ENCODE measurements around a stretch of chr5.

- PRO-cap = no peak
These were observed 458.7 kb downstream of the ZSWIM6 start for GRCh38 chr5:61790626-61791206.

DNA sequence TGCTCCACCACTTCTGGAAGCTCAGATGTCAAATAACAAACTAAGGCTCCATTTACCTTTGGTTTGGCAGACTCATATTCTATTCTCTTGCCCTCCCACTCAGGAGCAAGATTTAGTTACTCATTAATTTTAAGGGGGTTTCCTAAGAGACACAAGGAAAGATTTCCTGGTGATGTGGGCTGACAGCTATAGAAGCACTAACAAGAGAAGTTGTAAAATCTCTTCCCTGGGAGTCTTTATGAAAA, 37.7 kb upstream of the KIF2A start:
- PRO-cap = no peak

DNA sequence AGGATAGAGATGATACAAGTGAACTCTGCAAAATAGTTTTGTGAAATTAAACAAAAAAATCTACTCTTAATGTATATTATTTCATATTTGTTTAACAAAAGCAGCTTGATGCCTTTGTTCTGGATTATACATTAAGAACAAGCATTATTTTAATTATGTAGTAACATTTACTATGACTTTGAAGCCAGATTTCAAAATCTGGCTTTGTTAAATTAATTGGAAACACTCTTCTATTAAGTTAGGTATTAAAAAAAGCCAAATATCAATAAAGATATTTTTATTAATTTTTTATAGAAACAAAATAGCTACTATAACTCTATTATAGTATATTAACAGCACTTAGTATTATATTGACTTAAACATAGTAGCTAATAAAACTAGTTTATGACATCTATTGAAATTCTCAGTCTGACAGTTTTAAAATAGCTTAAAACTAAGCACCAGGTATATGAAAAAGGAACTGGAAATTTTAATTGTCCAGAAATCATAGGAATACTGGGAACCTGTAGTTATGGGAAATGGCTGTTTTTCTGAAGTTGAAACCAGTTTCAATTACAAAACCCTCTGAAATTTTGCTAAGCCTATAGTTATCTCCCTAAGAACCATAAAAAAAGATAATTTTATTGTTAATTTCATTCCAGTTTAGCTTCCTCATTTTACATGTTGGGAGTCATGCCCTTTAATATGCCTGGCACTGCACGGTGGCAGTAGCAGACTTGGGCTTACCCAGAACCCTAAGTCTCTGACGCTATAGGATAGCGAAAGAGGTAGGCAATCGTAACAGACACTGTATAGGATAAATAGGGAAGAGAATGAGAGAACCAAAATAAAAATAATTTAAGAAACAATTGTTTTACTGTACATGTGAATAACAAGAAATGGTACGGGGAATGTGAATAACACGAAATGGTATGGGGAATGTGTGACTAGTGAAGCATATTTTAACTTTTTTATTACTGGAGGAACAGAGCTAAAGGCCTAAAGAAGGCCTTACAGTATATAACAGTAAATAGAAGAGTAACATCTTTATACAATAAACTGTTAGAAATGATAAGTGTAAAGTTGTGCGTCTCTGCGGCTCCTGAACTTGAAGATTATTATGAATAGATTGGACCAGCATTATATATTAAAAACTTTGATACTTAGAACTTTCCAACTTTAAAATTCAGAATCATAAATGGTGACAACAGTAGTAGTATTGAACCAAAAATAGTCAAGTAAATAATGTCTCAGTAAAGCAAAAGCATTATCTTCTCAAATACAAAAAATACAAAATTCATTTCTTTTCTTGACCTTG, 15.6 kb downstream of the DIMT1 start:
- PRO-cap = no peak

- PRO-cap = no peak
These were observed 586.2 kb downstream of the LRRC70 start for GRCh38 chr5:63164565-63165474.

DNA sequence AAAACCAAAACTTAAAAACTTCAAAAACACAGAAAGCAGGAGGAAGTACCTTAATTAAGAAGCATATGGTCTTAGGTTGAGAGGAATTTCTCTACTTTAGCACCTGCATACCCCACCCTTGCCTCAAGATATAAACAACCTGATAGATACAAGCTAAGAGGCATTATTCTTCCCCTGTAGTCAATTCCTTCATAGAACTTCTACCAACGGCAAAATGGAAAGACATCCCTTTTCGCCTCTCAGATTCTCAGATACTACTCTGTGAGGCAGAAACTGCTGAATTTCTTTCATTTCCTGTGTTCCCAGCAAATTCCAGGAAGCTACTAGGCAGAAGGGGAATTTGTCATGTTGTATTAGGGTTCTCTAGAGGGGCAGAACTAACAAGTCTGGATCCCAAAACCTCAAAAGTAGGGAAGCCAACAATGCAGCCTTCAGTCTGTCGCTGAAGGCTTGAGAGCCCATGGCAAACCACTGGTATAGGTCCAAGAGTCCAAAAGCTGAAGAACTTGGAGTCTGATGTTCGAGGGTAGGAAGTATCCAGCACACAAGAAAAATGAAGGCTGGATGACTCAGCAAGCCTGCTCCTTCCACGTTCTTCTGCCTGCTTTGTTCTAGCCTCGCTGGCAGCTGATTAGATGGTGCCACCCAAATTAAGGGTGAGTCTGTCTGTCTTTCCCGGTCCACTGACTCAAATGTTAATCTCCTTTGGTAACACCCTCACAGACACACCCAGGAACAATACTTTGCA, 15.1 kb downstream of the RNF180 start:
- PRO-cap = no peak

DNA sequence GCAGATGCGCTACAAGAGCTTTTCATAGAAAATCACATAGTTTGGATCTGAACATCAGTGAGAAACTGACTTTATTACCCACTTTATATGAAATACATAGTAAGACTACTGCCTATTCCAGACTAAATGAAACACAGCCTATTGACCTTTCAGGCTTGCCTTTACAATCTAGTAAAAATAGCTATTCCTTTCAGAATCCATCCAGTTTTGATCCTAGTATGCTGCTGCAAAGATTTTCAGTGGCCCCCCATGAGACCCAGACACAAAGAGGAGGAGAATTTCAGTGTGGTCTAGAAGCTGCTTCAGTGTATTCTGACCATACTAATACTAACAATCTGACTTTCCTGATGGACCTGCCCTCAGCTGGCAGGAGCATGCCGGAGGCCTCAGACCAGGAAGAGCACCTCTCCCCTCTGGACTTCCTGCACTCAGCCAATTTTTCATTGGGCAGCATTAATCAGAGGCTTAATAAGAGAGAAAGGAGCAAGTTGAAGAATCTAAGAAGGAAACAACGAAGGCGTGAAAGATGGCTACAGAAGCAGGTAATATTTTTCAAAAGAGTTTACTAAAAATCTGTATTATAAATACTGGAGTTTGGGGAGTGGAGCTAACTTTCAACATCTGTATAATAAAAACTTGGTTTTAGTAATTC, 48.5 kb downstream of the RNF180 start:
- PRO-cap = no peak

DNA sequence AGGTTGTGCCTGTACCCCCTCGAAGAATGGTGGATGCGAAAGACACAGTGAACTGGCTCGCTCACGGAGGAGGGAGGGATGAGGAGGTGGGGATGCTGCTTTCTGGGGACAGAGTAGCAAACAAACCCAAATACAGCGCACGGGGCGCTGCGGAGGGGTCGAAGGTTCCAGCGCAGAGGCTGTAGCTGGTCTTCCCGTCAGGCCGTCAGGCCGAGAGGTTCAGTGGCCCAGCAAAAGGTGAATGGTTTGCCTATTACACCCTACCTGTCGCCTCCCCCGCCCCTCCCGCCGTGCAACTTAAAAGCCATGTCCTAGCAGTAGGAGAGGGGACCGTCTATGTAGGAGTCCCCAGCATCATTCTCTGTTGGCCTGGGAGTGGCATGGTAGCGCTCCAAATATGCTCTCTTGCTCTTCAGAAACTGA, 1.2 kb downstream of the RGS7BP start:
- PRO-cap = no peak

- PRO-cap = no peak
These were observed 69.6 kb downstream of the CWC27 start for GRCh38 chr5:64838303-64838795.

- PRO-cap = no peak
These were observed 127.6 kb downstream of the CWC27 start for GRCh38 chr5:64896302-64896723.

DNA sequence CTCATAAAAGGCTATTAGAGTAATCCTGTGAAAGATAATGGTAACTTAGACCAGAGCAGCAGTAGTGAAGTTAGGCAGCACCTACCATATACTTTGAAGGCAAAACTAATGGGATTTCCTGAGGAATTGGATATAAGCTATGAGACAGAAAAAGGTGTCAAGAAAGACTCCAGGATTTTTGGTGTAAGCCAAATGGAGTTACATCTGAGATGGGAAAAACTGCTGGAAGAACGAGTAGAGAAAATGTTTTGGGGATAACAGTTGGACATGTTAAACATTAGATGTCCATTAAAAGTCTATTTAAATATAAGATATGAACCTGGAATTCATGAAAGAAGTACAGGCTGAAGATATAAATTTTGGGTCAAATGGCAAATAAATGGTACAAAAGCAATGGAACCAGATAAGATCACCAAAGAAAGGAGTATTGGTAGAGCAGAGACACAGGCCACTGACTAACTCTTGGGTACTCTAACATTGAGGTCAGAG, 223.1 kb downstream of the ADAMTS6 start:
- PRO-cap = no peak

DNA sequence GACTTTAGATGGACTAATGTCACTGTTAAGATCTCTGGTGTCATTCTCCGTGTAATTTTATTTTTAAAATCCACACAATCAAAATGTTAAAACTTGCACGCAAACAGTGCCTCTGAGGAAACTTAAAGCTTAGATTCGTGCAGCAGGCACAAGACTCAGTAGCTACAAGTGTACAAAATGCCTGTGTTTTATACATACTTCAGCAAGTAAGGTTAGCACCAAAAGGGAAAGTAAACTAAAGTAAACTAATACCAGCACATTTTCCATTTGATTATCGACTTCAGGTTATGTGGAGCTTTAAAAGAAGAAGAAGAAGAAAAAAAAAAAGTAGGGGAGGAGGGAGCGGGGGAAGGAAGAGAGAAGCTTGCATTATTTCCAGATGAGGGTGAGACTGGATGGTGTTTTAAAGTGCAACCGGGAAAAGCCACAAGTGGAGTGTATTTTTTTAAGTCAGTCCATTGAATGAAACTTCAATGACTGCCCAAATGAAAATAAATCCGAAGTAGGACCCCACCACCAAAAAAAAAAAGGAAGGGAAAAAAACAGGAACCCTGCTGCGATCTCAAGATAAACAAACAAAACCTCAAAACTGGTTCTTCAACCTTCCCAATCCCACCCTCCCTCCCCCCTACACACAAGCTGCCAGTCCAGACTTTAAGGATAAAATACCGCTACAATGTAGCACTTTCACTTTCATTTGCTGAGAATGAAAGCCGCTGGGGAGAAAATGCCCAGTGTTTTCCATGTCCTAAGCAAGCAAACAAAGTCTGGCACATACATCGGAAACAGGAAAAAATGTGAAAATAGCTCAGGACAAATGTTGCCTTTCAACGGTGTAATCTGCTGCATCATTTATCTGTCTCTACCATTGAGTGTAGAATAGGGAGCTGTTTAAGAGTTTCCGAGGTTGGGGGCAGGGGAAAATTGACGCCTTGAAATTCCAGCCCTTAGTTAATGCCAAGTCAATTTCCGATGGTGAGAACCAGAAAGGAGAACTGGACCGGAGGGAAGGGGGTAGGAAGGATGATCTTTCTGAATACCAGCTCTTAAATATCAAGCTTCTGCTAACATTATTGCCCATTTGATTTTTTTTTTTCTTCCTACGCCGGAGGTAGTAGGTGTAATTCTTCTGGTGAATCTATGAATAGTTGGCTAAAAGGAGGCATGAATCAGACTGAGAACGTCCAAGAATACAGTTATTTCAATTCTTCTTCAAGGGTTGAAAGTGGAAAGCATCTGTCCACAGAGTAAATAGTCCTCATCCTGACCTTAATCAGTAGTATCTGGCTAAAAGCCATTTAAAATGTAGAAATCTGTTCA, 962 bp upstream of the ADAMTS6 start:
- PRO-cap = no peak

GRCh38 chr5:65625097-65625603, 323 bp downstream of the SHLD3 start:
- PRO-cap = no peak

DNA sequence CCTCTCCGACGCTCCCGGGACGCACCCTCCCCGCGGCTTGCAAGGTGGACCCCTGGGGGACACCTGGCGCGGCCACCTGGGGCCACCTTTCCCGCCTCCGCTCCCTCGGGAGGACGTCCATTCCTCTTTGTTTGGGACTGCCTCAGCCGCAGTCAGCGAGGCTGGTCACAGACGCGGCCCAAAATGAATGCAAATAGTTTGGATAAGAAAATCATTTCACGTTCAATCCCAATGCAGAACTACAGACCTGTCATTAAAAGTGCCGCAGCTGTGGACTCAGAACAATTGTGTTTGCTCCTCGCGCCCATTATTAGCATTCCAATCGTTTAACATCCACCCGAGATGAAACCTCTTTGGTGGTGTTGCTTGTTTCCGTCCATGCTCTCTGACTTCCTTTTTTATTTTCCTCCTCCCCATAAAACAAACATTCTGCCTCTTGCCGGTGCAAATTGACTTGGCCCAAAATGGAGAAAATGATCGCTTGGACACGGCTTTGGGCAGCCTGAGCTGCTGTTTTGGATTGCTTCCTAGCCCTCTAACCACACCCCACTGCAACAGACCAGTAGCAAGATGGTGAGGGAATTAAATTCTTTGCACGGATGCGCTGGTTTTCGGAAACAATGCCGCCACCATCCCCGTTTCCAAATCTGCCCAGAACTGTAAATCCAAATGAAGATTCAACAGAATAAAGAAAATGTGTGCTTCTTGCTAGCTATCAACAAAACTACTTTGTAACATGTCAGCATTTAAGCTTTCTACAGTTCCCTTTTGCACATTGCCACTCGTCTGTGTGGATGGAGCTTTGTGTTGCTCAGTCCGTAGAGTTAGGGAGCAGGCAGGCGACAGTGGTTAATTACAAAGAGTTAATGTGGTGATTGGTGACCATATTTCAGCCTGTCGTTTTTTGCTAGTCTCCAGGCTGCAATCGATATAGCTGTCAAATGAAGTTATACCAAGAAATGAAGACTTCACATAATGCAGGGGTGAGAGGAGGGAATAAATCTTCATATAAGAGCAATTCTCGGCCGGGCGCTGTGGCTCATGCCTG, 829 bp downstream of the NLN start:
- PRO-cap = no peak

DNA sequence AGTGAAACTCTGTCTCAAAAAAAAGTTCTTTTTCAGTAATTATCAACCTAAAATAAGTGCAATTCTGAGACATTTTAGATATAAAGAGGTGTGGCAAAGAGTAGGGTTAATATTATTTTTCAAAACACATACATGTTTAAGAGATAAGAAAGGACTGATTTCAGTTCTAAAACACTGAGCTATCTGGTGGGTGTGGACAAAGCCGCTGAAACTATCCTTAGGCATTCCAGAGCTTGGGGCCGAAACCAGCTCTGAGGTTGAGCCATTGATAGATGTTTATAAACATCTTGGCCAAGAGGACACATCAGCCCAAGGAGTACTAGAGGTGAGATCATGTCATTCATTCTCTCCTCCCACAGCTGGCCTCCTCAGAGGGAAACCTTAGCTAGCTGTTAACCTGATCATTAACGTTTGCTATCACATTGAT, 89.8 kb downstream of the NLN start:
- PRO-cap = no peak

- PRO-cap = no peak
These were observed 95.6 kb upstream of the ERBIN start for GRCh38 chr5:65830448-65831431.

DNA sequence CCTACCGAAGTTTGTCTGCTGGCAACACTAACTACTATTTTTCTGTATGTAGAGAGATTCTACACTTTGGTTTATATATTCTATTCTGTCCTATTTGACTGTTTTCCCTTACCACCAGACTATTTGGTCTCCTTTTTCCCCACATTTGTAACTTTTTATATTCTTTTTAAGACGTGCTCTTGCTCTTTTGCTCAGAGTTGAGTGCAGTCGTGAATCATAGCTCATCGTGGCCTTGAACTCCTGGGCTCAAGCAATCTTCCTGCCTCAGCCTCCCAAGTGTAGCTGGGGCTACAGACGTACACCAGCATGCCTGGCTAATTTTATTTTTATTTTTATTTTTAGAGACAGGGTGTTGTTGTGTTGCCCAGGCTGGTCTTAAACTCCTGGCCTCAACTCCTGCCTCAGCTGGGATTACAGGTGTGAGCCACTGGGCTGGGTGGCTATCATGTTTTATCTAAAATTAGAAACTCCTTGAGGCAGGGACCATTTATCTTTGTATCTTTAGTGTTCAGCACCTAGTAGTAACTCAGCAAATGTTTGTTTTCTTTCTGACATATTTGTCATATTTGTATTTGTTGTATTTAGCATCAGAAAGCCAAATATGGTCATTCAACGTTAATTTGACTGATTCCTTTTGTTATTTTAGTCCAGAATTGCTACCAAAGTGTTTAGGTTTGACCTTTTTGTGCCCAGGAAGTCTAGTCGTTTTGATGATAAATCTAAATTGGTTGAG, 44.2 kb downstream of the ERBIN start:
- PRO-cap = no peak

DNA sequence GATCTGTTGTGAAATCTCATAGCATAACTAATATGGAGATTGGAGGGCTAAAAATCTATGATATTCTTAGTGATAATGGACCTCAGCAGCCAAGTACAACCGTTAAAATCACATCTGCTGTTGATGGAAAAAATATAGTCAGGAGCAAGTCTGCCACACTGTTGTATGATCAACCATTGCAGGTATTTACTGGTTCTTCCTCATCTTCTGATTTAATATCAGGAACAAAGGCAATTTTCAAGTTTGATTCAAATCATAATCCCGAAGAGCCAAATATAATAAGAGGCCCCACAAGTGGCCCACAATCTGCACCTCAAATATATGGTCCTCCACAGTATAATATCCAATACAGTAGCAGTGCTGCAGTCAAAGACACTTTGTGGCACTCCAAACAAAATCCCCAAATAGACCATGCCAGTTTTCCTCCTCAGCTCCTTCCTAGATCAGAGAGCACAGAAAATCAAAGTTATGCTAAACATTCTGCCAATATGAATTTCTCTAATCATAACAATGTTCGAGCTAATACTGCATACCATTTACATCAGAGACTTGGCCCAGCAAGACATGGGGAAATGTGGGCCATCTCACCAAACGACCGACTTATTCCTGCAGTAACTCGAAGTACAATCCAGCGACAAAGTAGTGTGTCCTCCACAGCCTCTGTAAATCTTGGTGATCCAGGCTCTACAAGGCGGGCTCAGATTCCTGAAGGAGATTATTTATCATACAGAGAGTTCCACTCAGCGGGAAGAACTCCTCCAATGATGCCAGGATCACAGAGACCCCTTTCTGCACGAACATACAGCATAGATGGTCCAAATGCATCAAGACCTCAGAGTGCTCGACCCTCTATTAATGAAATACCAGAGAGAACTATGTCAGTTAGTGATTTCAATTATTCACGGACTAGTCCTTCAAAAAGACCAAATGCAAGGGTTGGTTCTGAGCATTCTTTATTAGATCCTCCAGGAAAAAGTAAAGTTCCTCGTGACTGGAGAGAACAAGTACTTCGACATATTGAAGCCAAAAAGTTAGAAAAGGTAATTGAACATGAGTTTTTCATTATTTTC, 89.9 kb upstream of the SREK1 start:
- PRO-cap = no peak

DNA sequence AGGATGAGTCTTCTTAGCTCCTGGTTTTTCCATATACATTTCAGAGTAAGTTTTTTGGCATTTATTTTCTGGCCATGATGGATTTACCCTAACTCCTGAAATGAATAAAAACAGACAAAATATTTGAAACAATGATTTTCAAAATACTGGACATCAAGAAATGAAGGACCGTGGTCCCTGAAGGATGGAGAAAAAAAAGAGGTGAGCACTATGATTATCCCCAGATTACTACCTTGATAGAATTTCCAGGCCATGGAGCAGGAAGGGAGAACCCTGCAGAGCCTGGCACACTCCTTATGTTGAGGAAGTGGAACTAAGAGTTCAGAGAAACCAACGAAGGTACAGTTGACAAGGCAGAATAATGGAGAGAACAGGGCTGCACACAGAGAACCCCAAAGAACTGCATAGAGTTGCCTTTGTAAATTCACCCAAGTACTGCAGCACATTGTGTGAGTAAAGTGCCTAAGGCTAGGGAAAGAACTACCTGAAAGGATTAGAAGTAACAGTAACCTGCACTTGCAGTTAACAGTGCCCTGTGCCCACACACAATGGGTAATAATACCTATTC, 57.0 kb upstream of the SREK1 start:
- PRO-cap = no peak

DNA sequence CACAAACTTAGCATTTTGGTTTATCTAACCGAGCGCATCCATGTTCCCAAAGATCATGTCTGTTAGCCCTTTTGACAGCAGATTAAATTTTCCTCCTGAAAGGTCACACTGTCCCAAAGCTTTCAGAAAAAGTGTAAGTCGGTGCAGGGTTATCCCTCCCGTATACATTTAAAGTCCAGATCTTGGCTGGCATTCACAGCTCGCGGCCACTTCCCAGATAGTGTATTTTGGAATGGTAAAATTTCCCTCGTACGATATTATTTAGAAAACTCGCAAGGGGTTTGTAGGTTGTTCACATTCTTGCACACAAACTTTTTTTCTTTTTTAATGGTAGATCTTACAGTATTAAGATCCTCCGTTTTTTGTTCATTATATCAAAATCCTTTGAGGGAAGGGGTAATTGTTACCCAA, 956 bp downstream of the SREK1 start:
- PRO-cap = no peak

- PRO-cap = no peak
These were observed 30.6 kb downstream of the SREK1 start for GRCh38 chr5:66174343-66175408.